ENCODE measurements around a stretch of chr2.

- RRBS = no CpG with 5 or more reads among the region's 1 CpG
Measured at GRCh38 chr2:44544030-44544828, 182.5 kb downstream of the CAMKMT start.

DNA sequence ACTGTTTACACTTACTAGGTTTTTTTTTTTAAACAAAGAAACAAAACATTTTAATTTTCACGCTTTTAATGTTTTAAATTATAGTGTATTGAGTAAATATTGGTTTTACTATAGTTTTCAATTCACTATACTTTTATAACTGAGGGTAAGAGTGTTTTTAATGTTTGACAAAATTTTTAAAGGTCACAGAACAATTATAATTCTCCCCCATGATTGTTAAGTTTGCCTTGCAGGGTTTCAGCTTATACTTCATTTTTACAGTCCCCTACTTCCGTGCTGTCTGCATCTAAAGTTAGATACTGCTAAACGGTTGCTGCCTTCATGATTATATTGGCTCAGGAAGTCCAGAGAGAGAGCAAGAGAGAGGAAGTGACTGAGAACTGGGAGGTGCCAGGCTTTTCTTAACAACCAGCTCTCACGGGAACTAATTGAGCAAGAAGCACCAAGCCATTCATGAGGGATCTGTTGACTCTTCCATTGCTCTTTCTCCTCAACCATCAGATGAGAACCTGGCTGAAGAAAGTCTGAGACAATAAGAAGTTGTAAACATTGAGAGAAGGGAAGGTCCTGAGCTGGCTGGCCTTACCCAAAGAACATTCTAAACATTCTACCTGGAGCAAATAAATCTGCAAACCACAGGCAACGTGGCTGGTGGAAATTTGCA, 125.4 kb upstream of the SIX2 start:
- RRBS = no CpG with 5 or more reads among the region's 5 CpGs

GRCh38 chr2:45211750-45212247, 202.5 kb upstream of the SIX2 start:
- RRBS = no CpG with 5 or more reads among the region's 3 CpGs

DNA sequence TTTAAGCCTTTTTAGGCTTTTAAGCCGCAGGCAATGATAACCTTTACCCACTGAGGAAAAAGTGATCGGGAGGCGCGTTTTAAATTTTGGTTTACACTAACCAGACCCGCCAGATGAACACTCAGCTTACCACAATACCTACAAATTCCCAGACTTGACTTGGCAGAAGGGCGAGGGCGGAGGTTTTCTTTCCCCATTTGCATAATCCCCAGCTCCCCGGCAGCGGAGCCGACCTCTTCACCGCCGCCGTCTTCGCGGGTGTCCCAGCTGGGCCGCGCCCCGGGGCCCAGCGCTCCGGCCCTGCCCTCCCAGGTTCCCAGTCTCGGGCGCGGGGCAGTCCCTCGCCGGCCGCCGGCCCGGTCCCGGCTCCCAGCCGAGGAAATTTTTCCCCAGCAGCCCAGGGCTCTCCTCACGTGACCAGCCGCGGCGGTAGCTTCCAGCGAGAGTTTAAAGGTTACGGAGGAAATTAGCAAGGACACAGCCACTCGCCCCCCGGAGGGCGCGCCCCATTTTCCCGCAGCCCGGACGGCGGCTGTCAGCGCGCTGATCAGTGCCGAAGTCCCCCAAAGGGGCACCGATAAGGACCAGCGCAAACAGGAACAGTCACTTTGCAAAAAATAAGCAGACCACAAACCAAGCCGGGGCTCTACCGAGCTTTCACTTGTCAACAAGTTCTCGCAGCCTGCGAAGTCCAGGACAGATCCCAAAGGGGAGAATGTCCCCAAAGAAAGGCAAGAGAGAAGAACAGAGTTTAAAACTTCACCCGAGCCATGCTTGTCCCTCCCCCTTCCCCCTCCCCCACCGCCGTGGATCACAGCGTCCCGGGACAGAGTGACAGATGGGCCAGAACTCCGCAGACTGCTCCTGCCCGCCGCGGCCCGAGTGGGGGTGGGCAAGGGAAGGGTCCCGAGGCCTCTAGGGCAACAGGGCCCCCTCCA, 1.4 kb upstream of the PRKCE start:
- RRBS = 2% methylated on average over 24 of the region's 64 CpGs

GRCh38 chr2:45774498-45775217, 123.2 kb downstream of the PRKCE start:
- RRBS = no CpG with 5 or more reads among the region's 11 CpGs

DNA sequence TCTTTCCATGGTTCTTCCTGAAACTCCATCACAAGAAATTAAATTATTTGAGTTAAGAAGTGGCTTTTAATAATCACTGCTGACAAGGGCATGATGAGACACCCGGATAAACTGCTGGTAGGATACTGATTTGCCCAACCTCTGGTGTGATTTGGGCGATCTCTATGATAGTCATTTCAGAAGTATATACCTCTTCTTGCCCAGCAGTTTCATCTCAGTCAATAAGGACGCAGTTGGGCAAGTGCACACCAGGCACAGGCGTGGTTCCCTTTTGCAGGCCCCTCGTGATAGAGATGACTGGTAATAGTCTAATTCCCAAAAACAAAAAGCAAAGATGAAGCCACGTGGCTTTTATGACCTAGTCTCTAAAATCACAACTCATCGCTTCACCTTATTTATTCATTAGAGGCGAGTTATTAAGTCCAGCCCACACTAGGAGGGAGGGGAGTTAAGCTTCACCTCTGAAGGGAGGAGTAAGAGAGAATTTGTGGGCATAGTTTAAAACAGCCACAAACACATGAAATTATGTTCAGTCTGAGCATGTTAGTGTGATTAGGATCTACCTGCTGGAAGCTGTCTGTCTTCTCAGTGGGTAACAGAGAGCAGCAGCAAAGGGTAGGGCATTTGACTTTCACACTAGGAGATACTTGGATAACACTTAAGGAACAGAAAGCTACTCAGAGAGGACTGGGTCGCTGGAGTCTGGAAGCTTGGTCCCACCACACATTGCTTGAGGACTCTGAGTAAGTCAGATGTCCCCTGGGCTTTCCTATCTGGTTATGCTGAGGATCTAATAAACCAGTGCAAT, 246.5 kb downstream of the PRKCE start:
- RRBS = no CpG with 5 or more reads among the region's 9 CpGs

DNA sequence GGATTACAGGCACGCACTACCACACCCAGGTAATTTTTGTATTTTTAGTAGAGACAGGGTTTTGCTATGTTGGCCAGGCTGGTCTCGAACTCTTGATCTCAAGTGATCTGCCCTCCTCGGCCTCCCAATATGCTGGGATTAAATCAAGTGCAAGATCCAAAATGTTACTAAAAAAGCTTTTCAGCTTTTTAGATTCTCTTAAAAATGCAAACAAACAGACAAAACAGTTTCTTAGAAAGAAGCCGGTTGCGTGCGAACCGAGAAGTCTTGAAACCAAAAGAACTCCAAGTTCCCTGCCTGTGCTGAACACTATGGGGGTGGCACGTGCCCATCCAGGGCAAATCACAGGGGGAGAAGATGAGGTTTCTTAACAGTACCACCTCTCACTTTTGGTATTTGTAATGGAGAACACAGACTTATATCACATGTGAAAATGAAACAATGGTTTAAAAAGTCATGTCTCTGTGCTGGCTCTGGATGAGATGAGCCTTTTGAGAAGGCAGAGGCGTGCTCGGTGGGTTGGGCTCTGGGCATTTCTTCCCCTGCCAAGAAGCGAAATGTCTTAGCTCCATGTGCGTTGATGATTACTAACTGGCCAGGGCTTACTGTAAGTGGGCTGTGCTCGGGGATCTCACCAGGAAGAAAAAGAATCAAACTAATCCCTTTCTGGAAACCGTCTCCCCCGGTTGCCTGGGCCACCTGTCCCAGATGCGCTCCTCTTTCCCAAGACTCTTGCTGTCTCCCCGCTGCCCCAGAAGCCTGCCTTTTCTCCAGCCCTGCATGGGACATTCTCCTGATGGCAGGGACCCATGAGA, 252.8 kb downstream of the PRKCE start:
- RRBS = no CpG with 5 or more reads among the region's 17 CpGs

- RRBS = no CpG with 5 or more reads among the region's 6 CpGs
Measured at GRCh38 chr2:45909374-45910176, 258.1 kb downstream of the PRKCE start.

GRCh38 chr2:46073316-46074169, 223.7 kb upstream of the EPAS1 start:
- RRBS = no CpG with 5 or more reads among the region's 11 CpGs

DNA sequence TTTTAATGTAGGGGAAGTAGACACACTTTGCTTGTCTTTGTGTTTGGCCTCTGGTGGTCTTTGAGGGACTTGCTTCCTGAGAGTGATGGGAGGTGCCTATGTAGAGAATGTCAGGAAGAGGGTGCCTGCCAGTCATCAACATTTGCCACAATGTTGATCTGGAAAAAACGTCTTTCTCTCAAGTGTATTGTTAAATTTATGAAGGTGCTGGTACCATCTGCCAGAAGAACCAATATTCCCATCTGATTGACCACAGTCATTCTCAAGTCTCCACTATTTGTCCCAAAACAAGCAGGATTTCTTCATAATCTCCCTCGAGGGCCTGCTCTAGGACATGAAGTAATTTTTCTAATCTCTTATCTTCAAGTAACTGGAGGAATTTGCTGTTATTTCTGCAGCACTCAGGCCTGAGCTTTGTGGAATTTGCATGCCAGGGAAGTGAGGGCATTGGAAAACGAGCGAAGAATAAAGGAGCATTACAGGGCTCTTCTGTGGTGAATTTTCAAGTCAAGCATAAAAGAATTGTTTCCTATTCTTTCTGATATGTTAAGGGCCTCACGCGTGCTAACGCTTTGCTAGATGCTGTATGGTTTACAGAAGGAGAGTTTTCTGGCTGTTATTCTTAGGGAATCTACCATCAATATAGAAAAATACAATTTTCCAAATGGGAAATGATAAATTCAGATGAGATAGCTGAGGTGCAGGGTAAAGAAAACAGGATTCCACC, 161.3 kb upstream of the EPAS1 start:
- RRBS = no CpG with 5 or more reads among the region's 7 CpGs

- RRBS = no CpG with 5 or more reads among the region's 6 CpGs
Measured at GRCh38 chr2:46164017-46164699, 133.0 kb upstream of the EPAS1 start.

GRCh38 chr2:46177116-46177876, 119.9 kb upstream of the EPAS1 start:
- RRBS = no CpG with 5 or more reads among the region's 6 CpGs

- RRBS = under 1% methylated on average over 3 of the region's 12 CpGs
Measured at GRCh38 chr2:46299259-46299496, 2.0 kb downstream of the EPAS1 start.

- RRBS = no CpG with 5 or more reads among the region's 5 CpGs
Measured at GRCh38 chr2:46304612-46305136, 7.5 kb downstream of the EPAS1 start.

- RRBS = no CpG with 5 or more reads among the region's 4 CpGs
Measured at GRCh38 chr2:46375391-46375637, 78.1 kb downstream of the EPAS1 start.

- RRBS = no CpG with 5 or more reads among the region's 6 CpGs
Measured at GRCh38 chr2:46381478-46381847, 84.3 kb downstream of the EPAS1 start.

- RRBS = no CpG with 5 or more reads among the region's 3 CpGs
Measured at GRCh38 chr2:46459549-46459753, 82.8 kb upstream of the RHOQ start.

GRCh38 chr2:46534440-46534755, 7.9 kb upstream of the RHOQ start:
- RRBS = no CpG with 5 or more reads among the region's 4 CpGs

GRCh38 chr2:46561476-46562155, 19.2 kb upstream of the ATP6V1E2 start:
- RRBS = no CpG with 5 or more reads among the region's 8 CpGs

DNA sequence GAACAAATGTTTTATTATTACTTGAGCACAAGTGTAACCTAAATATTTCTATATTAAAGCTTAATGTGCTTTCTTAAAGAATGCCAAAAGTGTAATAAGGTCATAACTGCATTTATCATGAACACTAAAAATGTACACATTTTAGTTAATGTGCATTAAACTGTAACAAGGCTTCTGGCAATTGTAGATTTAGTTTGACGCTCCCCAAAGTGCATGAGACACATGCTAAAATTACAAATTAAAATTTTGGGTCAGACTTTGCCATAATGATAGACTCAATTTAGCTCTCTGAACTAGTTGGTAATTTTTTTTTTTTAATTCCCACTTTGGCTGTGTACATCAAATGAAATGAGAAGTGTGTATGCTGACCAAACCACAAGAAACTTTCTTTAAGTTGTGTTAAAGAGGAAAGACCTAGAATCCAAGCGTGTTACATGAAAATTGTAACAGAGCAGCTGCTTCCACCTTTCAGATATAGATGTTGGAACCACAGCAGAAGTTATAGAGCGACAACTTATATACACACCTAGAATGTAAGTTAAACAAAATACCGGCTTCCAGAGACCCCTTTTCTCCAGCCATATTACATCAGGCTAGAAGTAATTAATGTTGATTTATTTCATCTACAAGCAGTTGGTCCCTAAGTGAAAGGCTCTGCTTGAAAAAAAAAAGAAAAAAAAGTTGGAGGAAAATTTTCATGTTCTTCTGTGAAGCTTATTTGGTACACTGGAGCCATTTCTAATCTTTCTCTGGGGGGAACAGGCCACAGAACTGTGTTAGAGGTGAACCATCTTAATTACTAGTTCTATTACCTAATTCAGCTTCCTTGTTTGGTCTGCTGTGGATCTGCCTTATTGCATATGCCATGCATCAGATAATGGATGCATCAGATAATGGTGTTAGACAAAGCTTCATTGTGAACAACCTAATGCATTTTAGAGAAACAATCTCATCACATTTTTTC, 34.9 kb downstream of the PIGF start:
- RRBS = no CpG with 5 or more reads among the region's 4 CpGs

All from SK-N-MC (cell line).